Vagina (tissue), 1 donor: ENCODE results near the genes GALNT10, CNOT8 and HAVCR1.

DNA sequence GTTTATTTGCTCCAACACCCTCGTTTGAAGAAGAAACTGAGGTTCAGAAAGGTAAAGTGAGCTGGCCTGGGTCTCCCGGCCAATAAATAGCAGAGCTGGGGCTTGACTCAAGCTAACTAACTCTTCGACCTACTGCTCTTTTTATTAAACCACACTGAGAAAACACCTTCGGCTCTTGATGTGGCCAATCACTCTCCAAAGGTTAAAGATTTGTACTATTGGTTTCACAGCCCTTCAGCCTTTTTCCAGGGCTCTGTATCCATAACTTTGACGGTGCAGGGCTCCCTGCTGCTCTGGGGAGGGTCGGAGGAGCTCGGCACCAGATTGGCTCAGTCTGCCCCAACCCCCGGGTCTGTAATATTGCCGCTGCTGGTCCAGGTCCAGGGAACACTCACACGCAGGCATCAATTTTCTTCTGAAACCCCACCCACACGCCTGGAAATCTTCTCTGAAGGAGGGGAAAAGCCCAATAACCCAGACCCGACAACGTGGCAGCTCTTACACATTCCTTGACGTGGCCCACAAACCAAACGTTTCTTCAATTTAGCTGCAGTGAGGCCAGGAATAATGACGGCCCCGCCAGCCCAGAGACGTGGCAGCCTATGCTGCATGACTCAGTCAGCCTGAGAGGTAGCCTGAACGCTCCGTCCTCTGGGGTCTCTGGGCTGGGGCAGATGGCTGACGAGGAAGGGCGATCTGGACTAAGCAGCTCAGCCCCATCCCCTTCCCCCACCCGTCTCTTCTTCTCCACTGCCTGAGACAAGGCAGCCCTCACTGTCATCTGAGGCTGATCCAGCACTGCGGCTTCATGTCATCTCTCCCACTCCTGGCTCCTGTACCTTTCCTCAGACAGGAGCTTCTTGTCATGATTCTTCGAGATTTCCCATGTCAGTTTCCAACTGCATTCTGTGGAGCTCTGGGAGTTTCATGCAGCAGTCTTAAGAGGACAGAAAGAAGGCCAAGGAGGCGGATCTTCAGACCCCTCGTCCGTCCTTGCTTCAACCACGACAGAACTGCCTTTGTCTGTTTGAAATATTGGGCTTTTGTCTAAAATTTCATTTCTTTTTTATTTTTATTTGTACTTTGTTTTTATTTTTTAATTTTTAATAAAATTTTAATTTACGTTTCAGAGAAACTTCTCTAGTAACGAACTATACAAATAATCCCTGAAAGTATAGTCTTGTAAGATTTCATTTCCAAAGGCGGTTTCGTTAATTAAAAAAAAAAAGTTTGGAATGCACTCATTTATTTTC lies 9.9 kb upstream of the SPARC start:
- PRO-cap = bidirectional peak, plus-strand start at position 617 of the sequence, minus-strand start at position 295 of the sequence
- RAMPAGE, long total RNA = no peak

DNA sequence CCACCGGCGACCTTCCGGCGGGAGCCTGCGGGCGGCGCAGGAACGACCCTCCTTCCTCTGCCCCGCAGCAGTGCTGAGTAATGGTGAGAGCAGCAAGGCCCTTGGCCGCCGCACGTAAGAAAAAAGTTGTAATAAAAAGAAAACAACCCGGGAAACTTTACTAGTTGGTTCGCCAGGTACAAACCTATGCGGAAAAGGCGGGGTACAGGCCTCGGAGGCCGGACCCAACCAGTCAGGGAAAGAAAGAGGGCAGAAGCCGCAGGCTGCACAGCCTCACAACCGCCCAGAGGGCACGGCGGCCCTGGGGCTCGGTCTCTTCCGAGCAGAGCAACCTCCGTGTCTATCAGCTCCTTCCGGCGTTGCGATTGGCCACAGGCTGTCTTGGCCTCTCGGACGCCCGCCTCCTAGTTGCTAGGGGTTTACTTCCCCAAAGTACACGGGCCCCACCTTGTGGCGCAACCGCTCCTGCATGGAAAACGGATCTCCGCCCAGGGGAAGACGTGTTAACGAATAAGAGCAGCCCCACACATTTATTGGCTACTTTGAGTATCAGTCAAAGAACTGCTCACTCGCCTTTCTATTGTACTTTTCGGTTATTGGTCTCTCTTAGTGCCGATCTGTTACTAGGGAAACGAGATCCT lies 504 bp upstream of the G3BP1 start:
- PRO-cap = unidirectional peak, minus-strand start at position 294 of the sequence
- RAMPAGE, long total RNA = start-site peak on the minus strand centred at position 308 of the sequence, 13 bp wide, 16 reads

- PRO-cap = no peak
- RAMPAGE, long total RNA = no peak
These were observed 4.9 kb downstream of the GRIA1 start for GRCh38 chr5:153495377-153495719.

DNA sequence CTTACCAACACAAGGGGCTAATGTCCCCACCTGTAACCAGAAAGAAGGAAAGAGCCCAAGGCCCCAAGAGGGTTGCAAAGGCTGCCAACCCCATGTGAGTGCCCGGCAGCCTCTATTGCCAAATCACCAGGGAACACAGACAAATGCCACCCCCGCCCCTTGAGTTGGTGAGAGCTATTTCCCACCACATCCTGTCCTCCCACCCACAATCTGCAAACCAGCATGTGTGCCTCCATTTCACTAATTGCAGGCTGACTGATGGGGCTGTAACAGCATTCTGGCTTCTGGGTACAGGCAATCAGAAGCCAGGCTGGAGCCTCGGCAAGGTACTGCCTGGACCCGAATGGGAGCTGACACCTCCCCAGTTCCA lies 78.2 kb downstream of the FAM114A2 start:
- PRO-cap = no peak
- RAMPAGE, long total RNA = no peak

DNA sequence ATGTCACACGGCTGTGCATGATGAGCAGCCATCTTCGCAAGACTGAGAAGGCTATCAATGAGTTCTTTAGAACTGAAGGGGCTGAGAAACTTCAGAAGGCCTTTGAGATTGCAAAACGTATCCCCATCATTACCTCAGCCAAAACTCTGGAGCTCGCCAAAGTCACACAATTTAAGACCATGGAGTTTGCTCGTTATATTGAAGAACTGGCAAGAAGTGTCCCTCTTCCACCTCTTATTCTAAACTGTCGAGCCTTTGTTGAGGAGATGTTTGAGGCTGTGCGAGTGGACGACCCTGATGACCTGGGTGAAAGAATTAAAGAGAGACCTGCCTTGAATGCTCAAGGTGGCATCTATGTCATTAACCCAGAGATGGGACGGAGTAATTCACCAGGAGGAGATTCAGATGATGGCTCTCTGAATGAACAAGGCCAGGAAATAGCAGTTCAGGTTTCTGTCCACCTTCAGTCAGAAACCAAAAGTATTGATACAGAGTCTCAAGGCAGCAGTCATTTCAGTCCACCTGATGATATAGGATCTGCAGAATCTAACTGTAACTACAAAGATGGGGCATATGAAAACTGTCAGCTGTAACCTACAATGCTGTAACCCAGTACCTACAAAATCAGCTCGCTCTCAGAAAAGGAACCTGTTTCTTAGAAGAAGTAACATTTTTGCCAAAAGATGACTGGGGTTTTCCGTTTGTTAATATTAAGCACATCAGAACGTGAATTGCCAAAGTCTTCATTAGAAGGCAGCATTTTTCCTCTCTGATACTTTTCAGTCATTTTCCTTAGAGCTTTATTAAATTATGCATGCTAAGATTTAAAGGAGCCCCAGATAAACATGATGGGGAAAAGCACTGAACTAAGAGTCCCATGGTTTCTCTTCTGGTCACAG lies 14.6 kb downstream of the MFAP3 start:
- PRO-cap = no peak
- RAMPAGE, long total RNA = start-site peak on the plus strand centred at position 337 of the sequence, 5 bp wide, 36 reads

DNA sequence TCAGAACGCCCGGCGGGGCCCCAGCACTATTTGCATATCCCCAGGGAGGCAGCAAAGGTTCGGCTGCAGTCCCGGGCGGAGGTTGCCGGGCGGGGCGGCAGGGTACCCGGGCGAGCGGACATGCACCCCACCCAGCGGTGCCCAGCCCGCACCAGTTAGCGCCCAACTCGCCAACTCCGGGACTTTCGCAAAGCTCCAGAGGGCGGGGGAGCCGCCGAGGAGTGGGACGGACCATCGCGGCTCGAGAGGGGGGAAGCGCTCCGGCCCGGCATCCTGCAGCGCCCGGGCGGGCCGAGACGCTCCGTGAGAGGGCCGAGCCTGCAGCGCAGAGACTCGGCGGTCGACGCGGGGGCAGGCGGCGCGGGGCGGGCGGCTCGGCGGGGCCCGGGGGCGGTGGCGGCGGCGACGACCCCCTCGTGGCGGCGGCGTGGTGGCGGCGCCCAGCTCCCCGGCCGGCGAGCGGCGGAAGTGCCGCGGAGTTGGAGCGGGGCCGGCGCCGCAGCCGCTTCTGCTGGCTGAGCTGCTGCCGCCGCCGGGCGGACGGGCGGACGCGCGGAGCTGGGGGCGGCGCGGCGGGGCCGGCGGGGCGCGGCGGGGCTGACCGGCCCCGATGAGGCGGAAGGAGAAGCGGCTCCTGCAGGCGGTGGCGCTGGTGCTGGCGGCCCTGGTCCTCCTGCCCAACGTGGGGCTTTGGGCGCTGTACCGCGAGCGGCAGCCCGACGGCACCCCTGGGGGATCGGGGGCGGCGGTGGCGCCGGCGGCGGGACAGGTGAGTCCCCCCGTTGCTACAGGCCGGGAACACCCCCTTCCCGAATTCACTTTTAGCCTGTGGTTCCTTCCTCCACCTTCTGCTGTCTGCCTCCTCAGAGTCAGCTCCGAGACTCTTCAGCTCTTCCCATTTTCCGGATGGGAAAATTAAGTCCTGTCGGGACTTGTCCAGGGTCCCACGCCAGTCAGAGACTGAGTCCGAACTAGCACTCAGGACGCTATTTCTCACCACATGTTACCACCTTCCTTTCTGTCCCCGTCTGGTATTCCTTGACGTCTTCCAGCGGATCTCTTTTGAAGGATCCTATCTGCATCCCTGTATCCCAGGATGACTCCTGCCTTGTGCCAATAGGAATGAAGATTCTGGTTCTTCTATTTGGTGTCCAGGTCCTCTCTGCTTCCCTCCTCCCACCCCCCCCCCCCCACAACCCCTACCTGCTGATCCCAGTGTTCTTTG lies at the start of gene GALNT10:
Gene GALNT10 (plus strand): TSS at position 477 of the 1,225 bp plus-strand sequence.
- PRO-cap = bidirectional peak, plus-strand start at position 477 of the sequence, minus-strand start at position 157 of the sequence; unidirectional peak, minus-strand start at position 990 of the sequence
- RAMPAGE, long total RNA = start-site peak on the plus strand centred at position 670 of the sequence, 140 bp wide, 24 reads

DNA sequence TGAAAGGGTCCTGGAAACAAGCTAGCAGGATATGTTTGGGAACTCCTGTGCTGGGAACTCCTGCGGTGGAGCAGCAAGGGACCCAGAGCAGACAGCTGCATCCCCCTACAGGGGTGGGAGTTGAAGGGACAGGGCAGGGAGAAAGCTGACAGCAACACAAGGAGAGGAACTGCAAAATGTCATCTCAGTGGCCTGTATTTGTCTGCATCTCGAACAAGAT lies 47.7 kb upstream of the SAP30L start:
- PRO-cap = no peak
- RAMPAGE, long total RNA = no peak

DNA sequence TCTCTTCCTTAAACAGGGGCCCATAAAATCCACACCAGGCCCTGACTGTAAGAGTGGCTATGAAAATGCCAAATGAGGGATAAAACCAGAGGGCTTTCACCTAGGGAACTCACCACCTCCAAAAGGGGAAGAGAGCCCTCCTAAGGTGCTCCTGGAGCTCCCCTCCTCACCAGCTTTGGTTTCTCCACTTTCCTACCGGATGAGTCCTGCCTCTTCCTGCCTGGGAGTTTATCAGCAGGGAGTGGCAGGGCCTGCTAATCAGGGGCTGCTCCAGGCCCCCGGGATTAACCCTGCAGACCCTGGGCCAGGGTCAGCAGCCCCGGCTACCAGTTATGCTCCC lies 130.3 kb upstream of the HAND1 start:
- PRO-cap = no peak
- RAMPAGE, long total RNA = no peak

GRCh38 chr5:154712435-154713513 lies 42.4 kb upstream of the LARP1 start:
- PRO-cap = no peak
- RAMPAGE, long total RNA = start-site peak on the plus strand at chr5:154712817-154712847, 12 reads

GRCh38 chr5:154714414-154714978 lies 40.7 kb upstream of the LARP1 start:
- PRO-cap = no peak
- RAMPAGE, long total RNA = no peak

GRCh38 chr5:154754275-154755272 lies 603 bp upstream of the LARP1 start:
- PRO-cap = unidirectional peak, plus-strand start at chr5:154754573; bidirectional peak, plus-strand start at chr5:154755332, minus-strand start at chr5:154755020
- RAMPAGE, long total RNA = no peak

DNA sequence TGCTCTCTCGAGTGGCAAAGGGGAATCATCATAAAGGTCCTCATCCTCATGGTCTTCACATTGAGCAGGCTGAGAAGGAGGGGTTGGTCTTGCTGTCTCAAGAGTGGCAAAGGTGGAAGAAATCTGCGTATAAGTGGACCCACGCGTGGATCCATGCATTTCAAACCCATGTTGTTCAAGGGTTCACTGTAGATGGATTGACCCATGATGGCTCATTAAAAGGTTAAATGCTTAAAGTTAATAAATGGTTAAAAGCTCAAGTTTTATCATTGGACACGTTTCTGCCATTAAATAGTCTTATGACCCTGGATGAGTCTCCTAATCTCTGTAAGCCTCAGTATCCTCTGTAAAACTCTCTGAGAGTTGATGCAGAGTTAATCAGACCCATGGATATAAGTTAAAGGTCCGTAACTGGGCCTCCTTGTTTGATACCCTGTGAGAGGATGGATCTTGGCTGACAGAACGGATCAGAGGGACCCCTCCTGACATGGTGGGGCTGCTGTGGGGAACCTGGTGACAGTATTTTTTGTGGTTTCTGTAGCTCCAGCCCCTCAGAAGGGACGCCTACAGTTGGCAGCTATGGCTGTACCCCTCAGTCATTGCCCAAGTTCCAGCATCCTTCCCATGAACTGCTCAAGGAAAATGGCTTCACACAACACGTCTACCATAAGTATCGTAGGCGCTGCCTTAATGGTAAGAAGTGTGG lies 44.9 kb downstream of the FAXDC2 start:
- PRO-cap = no peak
- RAMPAGE, long total RNA = no peak

- PRO-cap = no peak
- RAMPAGE, long total RNA = start-site peak on the plus strand at chr5:154811283-154811291, 24 reads
These were observed 39.2 kb downstream of the FAXDC2 start for GRCh38 chr5:154810952-154811935.

DNA sequence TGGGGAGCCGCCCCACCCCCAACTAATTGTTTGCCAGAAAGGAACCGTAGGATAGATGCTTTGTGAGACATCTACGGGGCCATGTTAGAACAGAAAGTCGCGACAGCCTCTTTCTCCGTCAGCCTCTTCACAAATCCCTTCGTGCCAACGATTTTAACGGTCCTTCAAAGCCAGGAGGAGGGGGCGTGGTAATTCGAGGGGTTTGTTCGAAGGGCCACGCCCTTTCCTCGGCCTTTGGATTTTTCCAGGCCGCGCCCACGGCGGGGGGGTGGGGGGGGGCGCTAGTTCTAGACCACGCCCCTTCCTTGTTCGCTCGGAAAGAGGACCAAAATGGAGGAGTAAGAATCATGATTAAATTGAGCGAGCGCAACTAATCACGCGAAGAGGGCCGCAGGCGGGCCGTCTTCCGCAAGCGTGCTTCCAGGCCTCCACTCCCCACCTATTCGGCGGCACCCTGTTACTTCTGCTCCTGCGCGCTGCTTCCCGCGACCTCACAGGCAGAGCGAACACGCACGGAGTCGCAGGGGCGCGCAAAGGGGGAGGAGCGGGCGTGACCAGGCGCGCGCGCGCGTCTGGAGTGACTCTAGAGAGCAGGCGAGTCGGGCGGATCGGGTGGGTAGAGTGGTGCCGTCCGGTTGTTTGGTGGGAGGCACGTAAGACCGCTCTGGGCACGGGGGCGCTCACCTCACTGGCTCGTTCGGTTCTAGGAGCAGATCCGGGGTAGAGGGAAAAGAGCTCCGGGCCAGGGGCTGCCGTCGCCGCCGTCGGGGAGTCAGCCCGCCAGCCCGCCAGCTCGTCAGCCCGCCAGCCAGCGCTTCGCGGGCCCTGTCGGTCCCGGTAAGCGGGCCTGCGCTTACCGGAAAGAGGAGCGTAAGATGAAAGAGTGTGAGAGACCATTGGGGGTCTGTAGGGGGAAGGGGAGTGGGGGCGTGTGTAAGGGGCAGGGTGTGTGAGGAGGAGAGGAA lies at the start of gene CNOT8:
Gene CNOT8 (plus strand): TSS at position 696 of the 965 bp plus-strand sequence.
- PRO-cap = bidirectional peak, plus-strand start at position 70 of the sequence, minus-strand start outside the sequence; bidirectional peak, plus-strand start at position 318 of the sequence, minus-strand start at position 129 of the sequence; bidirectional peak, plus-strand start at position 586 of the sequence, minus-strand start at position 493 of the sequence
- RAMPAGE, long total RNA = start-site peak on the plus strand centred at position 308 of the sequence, 41 bp wide, 27 reads; start-site peak on the plus strand centred at position 586 of the sequence, 59 bp wide, 106 reads; start-site peak on the plus strand centred at position 718 of the sequence, 87 bp wide, 367 reads

DNA sequence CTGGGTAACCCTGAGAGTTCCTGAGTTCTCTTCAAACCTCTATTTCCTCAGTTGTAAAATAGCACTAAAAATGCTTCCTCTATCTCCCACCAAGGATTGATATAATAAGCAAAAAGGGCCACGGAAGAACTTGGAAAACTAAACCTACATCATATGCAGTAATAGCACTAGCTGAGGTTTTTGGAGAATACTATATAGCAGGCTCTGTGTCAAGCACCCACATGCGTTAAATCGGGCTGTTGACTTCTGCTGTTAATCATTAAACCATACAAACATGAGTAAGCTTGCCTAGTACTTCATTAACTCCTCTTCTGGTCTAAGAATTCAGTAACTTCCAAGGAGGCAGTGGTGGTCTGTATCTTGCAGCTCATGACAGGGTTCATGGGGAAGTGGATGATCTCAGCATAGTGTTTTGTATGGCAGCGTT lies at the start of gene HAVCR1:
Gene HAVCR1 (minus strand): TSS at position 166 of the 427 bp plus-strand sequence.
- PRO-cap = no peak
- RAMPAGE, long total RNA = no peak

- PRO-cap = no peak
- RAMPAGE, long total RNA = no peak
These were observed 25.4 kb downstream of the CYFIP2 start for GRCh38 chr5:157291275-157291817.

GRCh38 chr5:157393915-157394350 lies 48.5 kb upstream of the FNDC9 start:
- PRO-cap = no peak
- RAMPAGE, long total RNA = no peak

DNA sequence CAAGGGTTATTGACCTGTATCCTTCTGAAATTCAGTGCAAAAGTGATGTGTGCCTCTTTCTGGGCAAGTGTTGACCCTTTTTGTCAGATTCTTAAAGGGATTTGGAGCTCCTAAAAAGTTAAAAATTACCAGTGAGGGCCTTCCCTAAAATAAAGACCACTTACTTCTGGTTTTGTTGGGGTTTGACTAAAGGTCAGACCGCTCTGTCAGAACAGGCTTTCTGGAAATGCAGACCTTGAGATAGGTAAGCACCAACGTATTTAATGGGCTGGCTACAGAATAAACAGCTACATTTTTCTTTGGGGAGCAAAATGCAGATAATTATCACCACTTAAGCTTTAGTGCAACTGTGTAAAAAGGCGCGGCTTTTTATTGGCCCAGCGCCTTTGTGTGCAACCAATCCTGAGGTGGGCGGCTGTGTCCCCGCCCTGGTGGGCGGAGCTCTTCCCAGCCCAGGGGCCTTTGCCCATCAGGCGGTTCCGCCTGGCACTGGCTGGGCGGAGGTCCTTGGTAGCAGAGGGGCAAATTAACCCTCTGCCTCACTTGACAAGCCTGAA lies 13.0 kb upstream of the NIPAL4 start:
- PRO-cap = no peak
- RAMPAGE, long total RNA = no peak

DNA sequence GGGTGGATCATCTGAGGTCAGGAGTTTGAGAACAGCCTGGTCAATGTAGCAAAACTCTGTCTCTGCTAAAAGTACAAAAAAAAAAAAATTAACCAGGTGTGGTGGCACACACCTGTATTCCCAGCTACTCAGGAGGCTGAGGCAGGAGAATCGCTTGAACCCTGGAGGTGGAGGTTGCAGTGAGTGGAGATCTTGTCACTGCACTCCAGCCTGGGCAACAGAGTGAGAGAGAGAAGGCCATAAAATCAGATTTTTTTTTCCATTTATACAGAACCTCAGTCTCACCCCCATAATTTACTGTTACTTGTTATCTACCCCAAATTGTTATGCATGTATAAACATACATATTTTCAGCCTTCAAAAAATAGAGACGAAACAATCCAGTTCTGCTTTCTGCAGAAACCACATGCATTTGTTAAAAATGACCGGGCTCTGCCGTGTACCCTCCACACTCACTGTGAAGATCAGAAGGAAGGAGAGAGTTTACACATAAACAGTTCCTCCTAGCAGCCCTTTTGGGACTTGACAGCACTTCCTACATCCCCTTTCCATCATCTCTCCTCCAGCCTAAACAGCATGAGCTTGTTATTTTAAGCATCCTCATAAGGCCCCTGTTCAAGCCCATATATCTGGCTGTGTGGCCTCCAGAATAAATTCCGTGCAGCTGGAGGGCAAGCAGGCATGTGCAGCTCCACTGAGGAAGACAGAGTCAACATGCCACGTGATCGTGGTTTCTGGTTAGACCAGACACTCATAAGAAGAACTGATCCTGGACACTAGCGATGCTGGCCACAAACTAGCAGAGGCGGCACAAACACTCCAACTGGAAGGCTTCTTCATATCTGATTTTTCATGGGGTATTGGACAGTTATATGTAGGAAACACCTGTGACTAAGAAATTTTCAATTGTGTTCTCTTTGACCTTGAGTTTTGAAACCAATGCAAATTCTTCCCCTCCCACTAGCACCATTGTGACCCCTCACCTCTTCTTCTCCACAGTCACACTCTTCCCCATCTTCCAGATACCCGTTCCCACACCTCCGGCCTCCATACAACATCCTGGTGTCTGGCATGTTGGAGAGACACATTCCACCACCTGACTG lies 42.2 kb downstream of the NIPAL4 start:
- PRO-cap = no peak
- RAMPAGE, long total RNA = no peak

GRCh38 chr5:157917989-157918274 lies 59.0 kb upstream of the CLINT1 start:
- PRO-cap = no peak
- RAMPAGE, long total RNA = no peak